NCI-H460 (cell line): ENCODE results near the genes VPS36, PRR20B, PRR20D and PCDH17.

GRCh38 chr13:51802725-51803286 is 1.2 kb downstream of the DHRS12 start:
RAMPAGE:
- cytosol, long total RNA: no peak
- long total RNA: no peak
- nucleus, long total RNA: no peak

DNA sequence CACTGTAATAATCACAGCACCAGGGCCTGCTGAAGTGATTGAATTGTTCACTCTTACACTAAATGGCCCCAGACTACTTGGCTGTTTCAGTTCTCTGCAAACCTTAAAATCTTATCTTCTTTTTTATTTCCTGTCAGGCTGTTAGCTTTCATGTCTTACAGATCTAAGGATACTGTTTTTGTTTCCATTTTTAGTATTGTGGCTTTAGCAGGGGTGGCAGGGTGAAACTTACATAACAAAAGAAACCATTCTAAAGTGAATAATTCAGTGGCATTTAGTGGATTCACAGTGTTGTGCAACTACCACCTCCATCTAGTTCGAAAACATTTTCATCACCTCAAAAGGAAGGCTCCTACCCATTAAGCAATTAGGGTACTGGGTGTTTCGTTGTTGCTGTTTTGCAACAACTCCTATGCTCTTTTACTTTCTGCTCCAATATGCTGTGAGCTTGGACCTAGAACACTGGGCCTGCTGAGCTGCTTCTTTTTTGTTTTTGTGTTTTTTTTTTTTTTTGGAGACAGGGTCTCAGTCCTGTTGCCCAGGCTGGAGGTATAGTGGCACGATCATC is 19.8 kb downstream of the TMEM272 start:
RAMPAGE:
- cytosol, long total RNA: no peak
- long total RNA: no peak
- nucleus, long total RNA: no peak

DNA sequence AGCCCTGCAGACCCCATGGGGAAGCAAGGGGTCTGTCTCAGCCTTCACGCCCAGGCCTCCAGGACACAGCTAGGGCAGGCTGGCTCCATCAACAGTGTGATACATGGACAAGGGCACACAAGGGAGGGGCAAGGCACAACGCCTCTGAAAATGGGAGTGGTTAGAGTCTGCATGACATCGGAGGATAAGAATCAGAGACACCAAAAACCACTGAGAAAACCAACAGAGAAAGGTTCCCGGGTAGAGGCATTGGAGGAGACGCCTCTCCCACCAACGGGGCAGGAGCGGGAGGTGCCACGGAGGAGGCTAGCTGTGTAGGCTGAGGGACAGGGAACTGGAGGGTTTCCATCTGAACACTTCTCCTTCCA is 55.0 kb downstream of the ATP7B start:
RAMPAGE:
- cytosol, long total RNA: no peak
- long total RNA: no peak
- nucleus, long total RNA: no peak

DNA sequence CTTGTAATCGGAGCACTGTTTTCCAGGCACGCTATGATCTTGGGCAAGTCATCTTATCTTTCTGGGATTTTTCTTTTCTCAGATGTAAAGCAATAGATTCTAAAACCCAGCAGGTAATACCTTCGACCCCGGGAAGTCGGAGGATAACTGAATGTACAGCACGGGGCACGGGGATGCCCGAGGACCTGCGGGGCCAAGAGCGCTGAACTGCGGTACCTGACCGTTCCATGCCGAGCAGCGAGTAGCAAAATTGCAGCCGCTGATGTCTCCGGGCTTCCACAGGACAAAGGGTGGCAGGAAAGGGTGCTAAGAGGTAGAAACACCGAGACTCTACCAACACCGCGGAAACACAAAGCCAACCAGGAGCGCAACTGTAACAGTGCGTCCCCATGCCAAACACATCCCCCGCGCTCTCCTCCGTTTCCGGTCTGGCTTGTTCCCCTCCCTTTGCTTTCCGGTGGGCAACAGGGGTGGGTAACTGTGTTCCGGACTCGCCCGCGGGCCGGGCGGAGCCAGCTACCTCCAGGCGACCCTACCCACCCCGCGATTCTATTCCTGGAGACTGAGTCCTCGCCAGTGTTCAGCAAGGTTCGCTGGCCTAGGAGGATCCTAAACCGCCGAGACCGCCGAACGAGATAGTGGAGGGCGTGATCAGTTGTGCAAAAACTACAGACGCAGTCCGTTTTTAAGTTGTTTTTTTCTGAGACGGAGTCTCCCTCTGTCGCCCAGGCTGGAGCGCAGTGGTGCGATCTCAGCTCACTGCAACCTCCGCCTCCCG is 34.8 kb upstream of the NEK3 start:
RAMPAGE:
- cytosol, long total RNA: start-site peak on the minus strand centred at position 400 of the sequence, 39 bp wide, 56 and 54 reads in 2 replicates
- long total RNA: start-site peak on the minus strand centred at position 400 of the sequence, 39 bp wide, 32 and 71 reads in 2 replicates
- nucleus, long total RNA: start-site peak on the minus strand centred at position 405 of the sequence, 33 bp wide, 208 and 86 reads in 2 replicates

DNA sequence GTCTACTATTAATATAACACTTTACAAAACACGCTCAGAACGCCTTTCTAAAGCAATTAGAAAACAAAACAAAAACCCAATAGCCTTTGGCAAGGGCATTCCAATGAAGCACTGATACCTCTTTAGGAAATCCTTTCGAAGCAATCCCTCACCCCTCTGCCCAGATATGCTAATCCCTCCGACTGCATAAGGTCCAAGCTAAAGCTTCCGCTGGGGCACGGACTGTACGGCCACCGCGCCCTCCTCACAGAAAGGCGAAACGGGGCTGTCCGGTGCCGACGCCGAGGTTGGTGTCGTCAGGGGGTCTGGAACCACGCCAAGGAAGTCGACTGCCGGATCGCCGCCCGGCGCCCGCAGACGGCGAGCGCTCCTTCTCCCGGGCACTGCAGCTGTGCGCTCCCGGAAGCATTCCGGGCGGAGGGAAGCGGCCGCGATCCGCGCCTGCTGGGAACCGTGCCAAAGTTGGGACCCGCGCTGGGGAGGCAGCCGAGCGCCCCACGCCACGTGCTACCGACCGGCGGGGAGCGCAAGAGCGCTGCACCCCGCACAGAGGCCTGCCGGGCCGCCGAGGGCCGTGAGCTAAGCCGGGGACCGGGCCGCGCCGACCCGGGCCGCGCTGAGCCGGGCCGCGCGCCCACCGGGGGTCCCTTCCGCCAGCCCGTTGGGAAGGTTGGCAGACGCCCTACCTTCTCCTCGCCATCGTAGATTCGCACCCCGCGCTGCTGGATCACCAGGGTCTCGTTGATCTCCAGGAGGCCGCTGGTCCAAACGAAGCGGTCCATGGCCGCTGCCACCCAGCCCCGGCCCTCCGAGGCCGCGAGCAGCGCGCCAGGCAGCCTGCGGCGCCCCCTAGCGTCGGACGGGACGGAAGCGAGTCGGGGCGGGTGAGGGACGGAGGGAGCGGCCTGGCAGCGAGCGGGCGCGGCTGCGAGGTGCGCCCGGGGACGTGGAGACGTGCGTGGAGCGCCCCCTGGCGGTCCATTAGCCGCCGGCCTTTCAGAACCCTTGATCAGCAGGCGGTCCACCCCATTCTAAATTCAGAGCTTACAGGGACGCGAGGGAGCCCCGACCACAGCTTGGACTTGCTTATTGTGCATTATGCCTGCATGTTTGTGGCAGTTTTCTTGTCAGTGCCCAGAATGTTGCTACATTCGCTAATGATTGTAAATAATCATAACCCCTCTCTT is at the start of gene VPS36:
VPS36 (minus strand) TSS at position 822 of the 1,187 bp plus-strand sequence.
RAMPAGE:
- cytosol, long total RNA: start-site peak on the minus strand centred at position 808 of the sequence, 26 bp wide, 262 and 272 reads in 2 replicates
- long total RNA: start-site peak on the minus strand centred at position 811 of the sequence, 33 bp wide, 227 and 555 reads in 2 replicates
- nucleus, long total RNA: start-site peak on the minus strand centred at position 808 of the sequence, 26 bp wide, 800 and 284 reads in 2 replicates

GRCh38 chr13:52454389-52454865 is 851 bp upstream of the CKAP2 start:
RAMPAGE:
- cytosol, long total RNA: no peak
- long total RNA: no peak
- nucleus, long total RNA: no peak

DNA sequence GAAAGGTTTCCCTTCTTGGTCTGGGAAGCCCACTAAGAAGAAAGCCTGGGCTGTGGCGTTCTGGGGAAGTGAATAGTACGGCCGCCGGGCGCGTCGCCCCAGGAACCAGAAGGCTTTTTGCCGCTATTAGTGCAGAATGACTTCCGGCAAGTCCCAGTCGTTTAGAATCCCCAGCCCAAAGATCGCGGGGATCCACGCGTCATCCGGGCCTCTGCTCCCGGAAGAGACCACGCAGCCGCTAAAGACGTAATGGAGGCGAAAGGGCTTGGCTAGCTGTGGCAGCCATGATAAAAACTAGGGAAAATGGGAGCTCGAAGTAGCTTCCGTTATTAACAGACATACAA is 494 bp upstream of the SUGT1 start:
RAMPAGE:
- cytosol, long total RNA: start-site peak on the minus strand centred at position 151 of the sequence, 102 bp wide, 10 and 12 reads in 2 replicates
- long total RNA: no peak
- nucleus, long total RNA: start-site peak on the minus strand centred at position 132 of the sequence, 47 bp wide, 15 and 8 reads in 2 replicates

DNA sequence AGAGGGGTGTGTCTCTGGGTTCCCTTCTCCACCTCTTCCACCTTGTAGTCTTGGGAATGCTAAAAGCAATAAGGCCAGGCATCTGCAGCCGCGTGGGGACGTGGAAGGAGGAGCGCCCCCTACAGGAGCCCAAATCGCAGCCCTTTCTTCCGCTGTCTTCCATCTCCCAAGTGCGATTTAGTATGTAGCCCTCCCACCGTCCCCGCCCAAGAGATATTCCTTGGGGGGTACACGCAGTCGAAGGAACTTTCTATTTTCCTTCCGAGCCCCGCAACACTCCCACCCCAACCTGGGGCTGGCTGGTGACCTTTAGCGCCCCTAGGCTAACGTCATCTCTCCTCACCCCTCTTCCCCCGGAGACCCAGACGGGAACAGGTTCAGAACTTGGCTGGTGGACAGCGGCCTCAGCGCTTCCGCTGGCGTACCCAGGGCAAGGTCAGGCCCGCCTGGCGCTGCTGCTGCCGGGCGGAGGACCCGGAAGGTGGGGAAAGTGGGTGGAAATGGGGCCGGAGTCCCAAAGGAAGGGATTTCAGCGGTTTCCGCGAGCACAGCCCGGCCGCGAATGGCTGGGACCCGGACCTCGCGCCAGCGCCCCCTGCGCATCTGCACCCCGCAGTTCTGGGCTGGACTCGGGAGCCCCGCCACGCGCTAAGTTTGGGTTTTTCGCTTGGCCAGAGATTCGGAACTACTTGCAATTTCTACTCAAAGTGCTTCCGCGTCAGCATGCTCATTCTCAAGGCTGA is 2.1 kb upstream of the PCDH8 start:
RAMPAGE:
- cytosol, long total RNA: no peak
- long total RNA: no peak
- nucleus, long total RNA: no peak

DNA sequence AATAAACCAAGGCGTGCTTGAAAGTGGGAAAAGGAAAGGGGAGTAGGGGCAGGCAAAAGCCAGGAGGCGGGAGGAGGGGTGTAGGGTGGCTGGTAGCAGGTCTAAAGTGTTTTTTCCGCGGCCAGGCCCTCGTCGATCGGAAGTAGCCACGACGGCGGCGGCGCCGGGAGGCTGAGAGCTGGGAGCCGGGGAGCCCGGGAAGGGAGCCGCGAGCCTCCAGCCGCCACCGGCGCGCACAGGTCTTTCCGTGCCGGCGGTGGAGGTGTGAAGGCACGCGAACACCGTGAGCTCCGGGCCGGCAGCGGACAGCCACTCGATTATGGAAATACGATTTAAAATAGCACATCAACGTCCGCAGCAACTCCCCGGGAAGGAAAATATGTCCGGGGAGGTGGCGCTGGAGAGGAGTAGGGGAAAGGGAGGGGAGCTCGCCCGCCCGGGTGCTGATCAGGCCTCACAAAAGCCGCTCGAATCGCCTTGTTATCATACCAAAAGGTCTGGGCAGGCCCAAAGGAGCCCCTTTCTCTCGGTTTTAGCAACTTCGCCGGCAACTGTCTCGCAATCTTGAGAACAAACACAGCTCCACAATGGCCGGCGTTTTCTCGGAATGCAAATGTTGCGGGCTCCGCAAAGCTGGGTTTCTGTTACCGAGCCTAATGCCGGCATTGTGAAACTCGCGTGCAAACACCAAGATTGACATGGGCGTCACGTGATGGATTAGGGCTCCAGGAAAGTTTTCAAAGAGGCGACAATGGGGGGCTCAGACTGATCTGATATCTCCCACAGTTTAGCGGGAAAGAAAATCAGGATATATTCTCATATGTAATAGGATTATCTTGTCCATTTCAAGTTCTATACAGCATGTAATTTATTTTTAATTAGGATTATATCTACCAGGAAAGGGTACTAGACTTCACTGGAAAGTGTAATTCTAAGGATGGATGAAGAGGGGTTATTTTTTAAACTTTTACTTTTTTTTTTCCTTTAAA is 3.0 kb upstream of the PCDH8 start:
RAMPAGE:
- cytosol, long total RNA: no peak
- long total RNA: no peak
- nucleus, long total RNA: no peak

RAMPAGE:
- cytosol, long total RNA: no peak
- long total RNA: no peak
- nucleus, long total RNA: no peak
These were observed 16.3 kb downstream of the OLFM4 start for GRCh38 chr13:53044953-53045260.

RAMPAGE:
- cytosol, long total RNA: no peak
- long total RNA: no peak
- nucleus, long total RNA: no peak
These were observed 2010.9 kb downstream of the OLFM4 start for GRCh38 chr13:55039462-55039968.

DNA sequence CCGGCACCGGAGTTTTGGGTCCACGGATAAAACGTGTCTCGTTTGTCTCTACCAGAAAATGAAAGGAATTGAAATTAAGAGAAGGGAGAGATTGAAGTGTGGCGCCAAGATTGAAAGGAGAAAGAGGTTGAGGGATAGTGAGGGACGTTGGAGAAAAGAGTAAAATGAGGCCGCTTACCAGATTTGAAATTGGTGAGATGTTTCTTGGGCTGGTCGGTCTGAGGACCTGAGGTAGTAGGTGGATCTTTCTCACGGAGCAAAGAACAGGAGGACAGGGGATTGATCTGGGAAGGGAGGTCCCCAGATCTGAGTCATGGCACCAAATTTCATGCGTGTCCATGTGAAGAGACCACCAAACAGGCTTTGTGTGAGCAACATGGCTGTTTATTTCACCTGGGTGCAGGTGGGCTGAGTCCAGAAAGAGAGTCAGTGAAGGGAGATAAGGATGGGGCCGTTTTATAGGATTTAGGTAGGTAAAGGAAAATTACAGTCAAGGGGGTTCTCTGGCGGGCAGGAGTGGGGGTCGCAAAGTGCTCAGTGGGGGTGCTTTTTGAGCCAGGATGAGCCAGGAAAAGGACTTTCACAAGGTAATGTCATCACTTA is 1480.6 kb upstream of the PRR20A start:
RAMPAGE:
- cytosol, long total RNA: no peak
- long total RNA: no peak
- nucleus, long total RNA: no peak

RAMPAGE:
- cytosol, long total RNA: no peak
- long total RNA: no peak
- nucleus, long total RNA: no peak
These were observed at the start of gene PRR20B for GRCh38 chr13:57147219-57147628. Gene PRR20B, plus strand, starts transcription at chr13:57147488.

DNA sequence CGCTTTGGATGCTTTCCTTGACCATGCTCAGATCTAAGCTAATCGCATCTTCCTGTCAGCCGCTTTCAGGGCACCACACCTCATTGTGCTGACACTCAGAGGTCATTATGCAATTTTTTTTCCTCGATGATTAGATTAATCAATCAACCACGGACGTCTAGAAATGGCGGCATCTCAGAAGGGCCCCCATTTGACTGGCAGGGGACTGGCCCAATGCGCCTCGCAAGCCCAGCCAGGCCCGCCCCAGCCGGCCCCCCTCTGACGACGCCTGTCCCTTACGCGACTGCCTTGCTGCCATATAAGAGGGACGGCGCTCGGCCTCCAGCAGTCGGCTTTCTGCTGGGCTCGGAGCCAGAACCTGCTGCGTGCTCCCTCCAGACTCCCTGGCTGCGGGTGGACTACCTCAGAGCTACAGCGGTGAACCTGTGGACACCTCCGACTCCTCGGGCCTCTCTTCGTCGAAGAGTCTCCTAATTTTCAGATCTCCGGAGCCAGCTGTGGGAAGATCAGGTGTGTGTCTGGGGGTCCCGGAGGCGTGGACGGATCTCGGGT is at the start of gene PRR20D:
PRR20D (plus strand) TSS at position 297 of the 552 bp plus-strand sequence.
RAMPAGE:
- cytosol, long total RNA: no peak
- long total RNA: no peak
- nucleus, long total RNA: no peak

GRCh38 chr13:57629720-57630567 is 1.6 kb upstream of the PCDH17 start:
RAMPAGE:
- cytosol, long total RNA: no peak
- long total RNA: no peak
- nucleus, long total RNA: no peak

GRCh38 chr13:57631197-57632141 is at the start of gene PCDH17:
Gene PCDH17, plus strand, starts transcription at chr13:57631744.
RAMPAGE:
- cytosol, long total RNA: no peak
- long total RNA: no peak
- nucleus, long total RNA: no peak

DNA sequence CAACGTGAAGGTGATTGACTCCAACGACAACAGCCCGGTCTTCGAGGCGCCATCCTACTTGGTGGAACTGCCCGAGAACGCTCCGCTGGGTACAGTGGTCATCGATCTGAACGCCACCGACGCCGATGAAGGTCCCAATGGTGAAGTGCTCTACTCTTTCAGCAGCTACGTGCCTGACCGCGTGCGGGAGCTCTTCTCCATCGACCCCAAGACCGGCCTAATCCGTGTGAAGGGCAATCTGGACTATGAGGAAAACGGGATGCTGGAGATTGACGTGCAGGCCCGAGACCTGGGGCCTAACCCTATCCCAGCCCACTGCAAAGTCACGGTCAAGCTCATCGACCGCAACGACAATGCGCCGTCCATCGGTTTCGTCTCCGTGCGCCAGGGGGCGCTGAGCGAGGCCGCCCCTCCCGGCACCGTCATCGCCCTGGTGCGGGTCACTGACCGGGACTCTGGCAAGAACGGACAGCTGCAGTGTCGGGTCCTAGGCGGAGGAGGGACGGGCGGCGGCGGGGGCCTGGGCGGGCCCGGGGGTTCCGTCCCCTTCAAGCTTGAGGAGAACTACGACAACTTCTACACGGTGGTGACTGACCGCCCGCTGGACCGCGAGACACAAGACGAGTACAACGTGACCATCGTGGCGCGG is 1.8 kb downstream of the PCDH17 start:
RAMPAGE:
- cytosol, long total RNA: no peak
- long total RNA: no peak
- nucleus, long total RNA: no peak

RAMPAGE:
- cytosol, long total RNA: no peak
- long total RNA: no peak
- nucleus, long total RNA: no peak
These were observed 155.6 kb downstream of the PCDH17 start for GRCh38 chr13:57786982-57787700.

RAMPAGE:
- cytosol, long total RNA: no peak
- long total RNA: no peak
- nucleus, long total RNA: no peak
These were observed 103.9 kb upstream of the DIAPH3 start for GRCh38 chr13:60267473-60268231.

DNA sequence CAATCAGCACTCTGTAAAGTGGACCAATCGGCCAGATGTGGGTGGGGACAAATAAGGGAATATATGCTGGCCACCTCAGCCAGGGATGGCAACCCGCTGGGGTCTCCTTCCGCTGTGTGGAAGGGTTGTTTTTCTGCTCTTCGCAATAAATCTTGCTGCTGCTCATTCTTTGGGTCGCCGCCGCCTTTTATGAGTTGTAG is 153.3 kb upstream of the ENSG00000237378 start:
RAMPAGE:
- cytosol, long total RNA: no peak
- long total RNA: no peak
- nucleus, long total RNA: no peak